ENCODE data around the gene CORO2B.

DNA sequence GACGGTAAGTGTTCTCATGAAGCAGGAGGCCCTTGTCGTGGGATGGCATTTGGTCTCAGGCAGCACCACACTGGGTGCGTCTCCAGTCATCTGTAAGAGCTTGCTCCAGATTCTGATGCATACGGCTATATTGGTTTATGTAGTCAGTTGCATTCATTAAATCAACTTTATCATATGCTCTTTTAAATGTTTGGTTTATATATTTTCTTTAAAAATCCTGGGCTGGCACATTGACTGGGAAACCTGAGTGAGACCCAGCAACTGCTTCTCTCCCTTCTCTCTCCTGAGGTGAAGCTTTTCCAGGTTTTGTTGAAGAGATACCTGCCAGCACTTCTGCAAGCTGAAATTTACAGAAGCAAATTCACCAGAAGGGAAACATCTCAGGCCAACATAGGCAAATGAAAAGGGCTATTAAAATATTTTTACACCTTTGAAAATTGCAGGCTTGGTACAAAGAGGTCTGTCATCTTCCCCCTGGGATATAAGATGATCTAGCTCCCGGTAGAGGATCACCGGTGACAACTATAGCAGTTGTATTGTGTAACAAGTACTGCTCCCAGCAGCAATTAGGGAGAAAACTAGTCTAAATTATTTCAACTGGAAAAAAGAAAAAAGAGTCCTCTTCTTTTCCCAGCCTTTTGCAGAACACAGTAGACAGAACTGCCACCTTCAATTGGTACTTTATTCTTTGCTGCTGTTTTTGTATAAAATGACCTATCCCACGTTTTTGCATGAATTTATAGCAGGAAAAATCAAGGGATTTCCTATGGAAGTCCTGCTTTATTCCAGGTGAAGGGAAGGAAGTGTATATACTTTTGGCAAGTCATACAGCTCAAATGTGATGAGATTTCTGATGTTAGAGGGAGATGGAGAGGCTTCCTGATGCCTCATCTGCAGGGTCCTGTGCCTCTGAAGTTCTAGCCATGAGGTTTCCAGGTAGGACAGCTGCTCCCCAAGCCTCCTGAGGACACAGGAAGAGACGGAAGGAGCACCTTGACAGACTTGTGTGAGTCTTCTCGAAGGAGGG is 62.8 kb downstream of the AAGAB start:
- CAGE, long polyA plus RNA = no peak
- RRBS = no CpG with 5 or more reads among the region's 9 CpGs

DNA sequence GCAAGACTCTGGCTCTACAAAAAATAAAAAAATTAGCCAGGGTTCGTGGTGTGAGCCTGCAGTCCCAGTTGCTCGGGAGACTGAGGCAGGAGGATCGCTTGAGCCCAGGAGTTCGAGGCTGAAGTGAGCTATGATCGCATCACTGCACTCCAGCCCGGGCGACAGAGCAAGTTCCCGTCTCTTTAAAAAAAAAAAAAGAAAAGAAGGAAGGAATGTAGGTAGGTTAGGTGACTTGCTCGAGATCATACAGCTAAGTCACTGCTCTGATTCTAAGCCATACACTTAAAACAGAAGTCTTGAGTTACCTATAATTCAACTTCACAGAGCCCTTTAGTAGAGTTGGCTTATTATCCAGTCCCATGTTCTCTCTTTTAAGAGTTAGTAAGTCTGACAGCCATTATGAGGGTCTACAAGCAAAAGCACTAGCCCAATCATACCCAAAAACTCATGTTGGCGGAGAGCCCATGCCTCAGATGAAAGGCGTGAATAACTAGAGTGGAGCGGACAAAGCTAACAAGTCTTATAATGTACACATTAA is 819 bp downstream of the AAGAB start:
- CAGE, long polyA plus RNA = no peak
- RRBS = no CpG with 5 or more reads among the region's 12 CpGs

DNA sequence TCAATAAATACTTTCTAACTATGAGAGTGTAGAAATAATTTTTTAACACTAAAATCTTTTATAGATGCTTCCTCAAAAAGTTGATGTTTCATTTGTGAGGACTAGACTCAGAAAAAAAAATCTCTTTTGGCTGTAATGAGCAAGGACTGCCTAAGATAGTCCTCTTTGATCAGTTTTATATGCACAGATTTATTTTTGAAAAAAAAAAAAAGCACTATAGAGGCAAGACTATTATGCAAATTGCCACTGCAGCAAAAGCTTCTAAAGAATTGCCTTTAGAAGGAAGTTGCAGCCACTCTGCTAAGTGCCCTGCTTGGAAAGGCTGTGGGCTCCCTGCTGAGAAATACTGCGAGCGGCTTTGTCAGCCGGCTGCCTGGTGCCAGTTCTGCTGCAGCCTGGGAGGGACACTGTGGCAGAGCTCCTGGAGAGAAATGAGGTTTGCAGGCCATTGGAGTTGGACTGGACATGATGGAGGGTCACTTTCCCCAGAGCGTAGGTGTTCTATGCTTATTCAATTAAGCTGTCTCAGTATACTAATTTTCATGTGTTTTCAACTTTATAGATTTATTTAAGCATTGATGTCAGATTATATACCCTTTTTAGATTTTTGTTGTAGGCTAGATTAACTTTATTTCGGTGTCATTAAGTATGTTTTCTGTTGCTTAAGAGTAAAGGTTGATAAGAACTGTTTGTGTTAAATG is 6.4 kb downstream of the MAP2K5 start:
- CAGE, long polyA plus RNA = no peak
- RRBS = no CpG with 5 or more reads among the region's 5 CpGs

GRCh38 chr15:67571116-67571586 is 28.6 kb downstream of the MAP2K5 start:
- CAGE, long polyA plus RNA = no peak
- RRBS = no CpG with 5 or more reads among the region's 2 CpGs

DNA sequence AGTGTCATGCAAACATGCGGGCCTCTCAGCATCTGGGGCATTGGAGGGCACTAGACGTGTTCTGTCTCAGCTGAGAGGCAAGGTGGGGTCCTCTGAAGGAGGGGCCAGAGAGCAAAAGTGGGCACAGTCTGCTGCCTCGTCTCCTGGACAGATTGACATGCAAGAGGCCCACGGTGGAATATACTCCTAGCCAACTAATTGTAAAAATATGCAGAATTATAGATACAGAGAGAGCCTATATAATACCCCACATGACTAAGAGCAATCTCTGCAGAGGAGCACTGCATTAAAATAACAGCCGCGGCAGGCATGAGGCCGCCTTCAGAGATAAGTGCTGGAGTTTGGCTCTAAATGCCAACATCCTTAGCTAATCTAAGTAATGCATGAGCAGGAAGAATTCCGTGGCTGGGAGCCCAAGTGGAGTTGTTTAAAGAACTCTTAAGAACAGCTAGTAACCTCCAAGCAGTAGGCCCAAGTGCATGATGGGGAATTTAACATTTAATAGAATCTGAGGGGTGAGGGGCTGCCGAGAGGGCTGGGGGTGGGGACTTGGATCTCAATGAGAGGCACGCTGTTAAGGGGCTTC is 102.4 kb downstream of the SKOR1 start:
- CAGE, long polyA plus RNA = no peak
- RRBS = no CpG with 5 or more reads among the region's 10 CpGs

DNA sequence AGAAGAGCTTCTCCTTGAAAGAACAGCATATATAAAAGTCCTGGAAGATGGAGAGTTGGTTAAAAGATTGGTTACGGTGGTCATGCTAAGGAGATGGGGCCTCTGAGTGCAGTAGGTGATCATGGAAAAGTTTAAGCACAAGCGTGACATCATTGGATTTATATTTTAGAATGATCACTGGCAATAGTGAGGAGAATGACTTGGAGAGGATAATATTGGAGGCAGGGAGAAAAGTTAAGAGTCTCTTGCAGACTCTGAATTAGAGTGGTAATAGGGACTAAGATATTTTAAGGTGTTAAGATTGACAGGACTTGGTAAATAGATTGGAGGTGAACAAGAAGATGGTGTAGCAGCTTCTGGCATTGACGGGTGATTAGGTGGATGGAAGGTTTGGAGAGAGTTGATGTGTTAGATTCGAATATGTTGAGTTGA is 19.6 kb downstream of the PIAS1 start:
- CAGE, long polyA plus RNA = no peak
- RRBS = no CpG with 5 or more reads among the region's 4 CpGs

DNA sequence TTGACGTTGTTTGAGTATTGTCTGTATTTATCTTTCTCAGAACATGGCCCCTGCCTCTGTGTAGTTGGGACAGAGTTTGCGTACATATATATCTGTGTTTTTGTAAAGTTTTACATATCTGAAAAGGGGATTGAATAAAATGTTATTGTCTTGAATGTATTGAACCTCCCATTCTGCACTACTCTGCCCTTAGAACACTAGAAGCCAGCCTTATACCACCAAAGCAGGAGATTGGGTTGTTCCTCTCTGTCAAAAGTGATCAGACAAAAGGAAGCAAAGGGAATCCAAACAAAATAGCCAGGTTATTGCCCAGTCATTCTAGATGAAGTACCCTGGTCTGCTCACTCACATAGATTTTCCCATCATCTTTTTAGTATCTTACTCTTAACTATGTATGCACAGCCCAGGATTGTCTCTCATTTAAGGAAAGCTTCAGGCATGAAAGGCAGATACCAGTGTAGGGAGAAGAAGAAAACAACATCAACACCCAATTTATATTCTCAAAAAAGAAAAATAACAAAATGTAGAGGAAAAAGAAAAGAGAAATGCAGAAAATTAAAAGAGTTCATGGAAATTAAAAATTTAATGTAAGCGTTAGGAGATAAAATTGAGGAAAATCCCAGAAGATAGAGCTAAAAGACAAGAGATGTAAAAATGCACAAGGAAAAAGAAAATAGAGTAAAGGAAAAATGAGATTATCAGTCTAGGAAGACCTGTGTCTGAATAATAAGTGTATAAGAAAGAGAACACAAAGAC is 27.1 kb downstream of the PIAS1 start:
- CAGE, long polyA plus RNA = no peak
- RRBS = no CpG with 5 or more reads among the region's 3 CpGs

DNA sequence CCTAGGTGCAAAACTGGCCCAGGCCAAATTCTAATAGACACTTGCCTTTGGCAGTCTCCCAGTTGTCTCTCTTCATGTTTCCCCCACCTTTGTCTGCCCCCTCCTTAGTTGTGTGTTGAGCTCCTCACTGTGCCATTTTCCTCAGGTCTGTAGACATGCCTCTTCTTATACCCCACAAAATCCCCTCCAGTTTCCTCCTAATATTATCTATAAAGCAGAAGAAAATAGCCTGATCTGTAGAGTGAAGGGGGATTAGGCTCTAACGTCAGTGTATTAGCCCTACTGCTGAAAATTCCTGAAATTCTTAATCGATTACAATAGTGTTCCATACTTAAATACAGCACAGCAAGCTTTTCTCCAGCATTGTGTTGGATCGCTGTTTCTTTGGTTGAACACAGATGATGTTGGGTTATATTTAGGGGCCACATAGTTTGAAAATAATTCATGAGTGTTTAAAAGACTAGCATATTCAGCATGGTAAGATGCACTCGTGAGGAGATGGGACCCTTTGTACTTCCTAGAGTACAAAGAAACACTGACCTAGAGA is 52.5 kb downstream of the PIAS1 start:
- CAGE, long polyA plus RNA = no peak
- RRBS = no CpG with 5 or more reads among the region's 4 CpGs

DNA sequence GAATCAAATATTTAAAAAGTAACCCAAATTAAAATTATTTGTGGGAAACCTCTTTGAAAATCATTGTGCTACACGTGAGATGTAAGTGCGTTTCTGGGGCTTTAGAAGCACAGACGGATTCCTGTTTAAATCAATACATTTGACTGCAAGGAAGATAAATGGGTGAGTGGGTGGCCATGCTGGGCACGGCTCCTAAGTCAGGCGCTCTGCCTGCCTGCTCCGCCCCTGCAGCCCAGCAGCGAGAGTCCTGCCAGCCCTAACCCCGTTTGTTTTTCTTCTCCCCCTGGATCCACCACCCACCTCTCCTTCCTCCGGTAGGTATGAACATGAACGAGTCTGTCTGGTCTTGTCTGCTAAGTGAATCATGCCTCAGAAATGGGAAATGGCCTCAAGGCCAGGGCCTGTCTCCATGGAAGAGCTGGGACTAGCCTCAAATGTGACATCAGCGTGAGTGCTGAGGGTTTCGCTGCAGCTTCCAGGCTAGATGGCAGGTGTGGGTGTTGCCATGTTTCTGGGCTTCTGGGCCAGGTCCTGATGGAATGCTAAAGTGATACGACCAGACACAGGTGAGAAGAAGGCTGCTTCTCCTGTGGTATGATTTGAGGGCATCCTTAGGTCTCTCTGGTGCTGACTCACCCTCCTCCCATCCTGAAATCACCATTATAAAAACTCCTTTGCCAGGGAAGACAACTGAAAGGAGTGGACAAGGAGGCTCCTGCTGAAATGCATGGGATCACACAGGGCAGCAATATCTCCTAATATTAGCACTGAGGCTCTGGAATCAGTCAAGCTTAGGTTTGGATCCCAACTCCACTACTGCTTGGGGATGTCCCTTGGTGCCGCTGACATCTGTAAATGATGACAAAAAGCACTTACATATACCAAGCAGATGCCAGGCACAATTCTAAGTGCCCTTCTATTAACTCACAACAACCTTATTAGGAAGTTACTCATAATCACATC is 5.5 kb upstream of the FEM1B start:
- CAGE, long polyA plus RNA = no peak
- RRBS = no CpG with 5 or more reads among the region's 14 CpGs

GRCh38 chr15:68284698-68285101 is 7.2 kb downstream of the FEM1B start:
- CAGE, long polyA plus RNA = no peak
- RRBS = no CpG with 5 or more reads among the region's 5 CpGs

- CAGE, long polyA plus RNA = no peak
- RRBS = no CpG with 5 or more reads among the region's 6 CpGs
Measured at GRCh38 chr15:68492684-68493317, 60.8 kb upstream of the ITGA11 start.

DNA sequence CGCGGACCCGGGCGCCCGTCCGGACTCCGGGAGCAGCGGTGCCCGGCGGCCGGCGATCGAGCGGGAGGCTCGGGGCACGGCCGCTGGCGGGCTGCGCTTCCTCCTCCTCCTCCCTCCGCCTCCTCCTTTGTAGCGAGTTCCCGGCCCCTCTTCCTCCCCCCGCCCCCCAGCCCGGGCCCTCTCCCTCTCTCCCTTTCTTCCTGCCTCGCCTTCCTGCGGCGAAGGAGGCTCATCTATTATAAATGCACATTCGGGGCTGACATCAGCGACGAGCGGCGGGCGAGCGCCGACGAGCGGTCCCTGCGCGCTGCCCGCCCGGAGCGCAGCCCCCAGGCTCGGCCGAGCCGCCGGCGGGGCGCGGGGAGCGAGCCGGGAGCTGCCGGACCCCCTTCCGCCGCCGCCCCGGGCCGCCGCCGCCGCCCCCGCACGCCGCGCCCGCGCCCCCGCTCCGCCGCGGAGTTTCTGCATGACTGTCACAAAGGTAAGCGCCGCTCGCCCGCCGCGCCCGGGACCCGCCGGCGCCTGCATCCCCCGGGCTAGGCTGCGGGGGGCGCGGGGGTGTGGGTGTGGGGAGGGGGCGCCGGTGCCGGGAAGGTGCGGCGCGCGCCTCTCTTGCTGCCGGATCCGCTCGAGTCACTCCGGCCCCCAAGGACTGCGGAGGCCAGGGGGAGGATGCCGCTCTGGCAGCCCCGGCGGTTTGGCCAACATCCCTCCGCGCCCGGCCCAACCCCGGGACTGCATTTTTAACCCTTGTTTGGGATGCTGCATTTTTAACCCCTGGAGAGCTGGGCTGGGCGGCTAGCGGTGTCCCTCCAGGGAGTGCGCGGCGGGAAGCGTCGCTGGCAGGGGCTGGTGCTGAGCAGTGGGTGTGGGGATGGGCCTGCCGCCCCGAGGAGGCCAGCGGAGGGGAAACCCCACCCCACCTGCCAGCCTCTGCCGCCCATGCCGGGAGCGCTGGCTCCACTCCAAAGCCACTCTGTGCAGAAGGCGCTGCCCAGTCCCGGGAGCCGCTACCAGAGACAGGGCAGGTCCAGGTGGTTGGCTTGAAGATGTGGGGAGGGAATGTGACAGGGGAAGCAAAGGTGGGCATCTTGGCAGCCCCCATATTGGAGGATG is at the start of gene CORO2B:
Gene CORO2B (plus strand): TSS at position 197 of the 1,116 bp plus-strand sequence.
- CAGE, long polyA plus RNA = no peak
- RRBS = 2% methylated on average over 44 of the region's 119 CpGs

GRCh38 chr15:68614299-68615581 is 35.9 kb downstream of the CORO2B start:
- CAGE, long polyA plus RNA = no peak
- RRBS = 37% methylated on average over 3 of the region's 20 CpGs

- CAGE, long polyA plus RNA = no peak
- RRBS = no CpG with 5 or more reads among the region's 3 CpGs
Measured at GRCh38 chr15:68637923-68638439, 59.2 kb downstream of the CORO2B start.

GRCh38 chr15:68834023-68834522 is 13.4 kb upstream of the ANP32A start:
- CAGE, long polyA plus RNA = no peak
- RRBS = 30% methylated on average over 3 of the region's 5 CpGs

GRCh38 chr15:69045682-69046309 is 31.3 kb downstream of the NOX5 start:
- CAGE, long polyA plus RNA = no peak
- RRBS = no CpG with 5 or more reads among the region's 10 CpGs

DNA sequence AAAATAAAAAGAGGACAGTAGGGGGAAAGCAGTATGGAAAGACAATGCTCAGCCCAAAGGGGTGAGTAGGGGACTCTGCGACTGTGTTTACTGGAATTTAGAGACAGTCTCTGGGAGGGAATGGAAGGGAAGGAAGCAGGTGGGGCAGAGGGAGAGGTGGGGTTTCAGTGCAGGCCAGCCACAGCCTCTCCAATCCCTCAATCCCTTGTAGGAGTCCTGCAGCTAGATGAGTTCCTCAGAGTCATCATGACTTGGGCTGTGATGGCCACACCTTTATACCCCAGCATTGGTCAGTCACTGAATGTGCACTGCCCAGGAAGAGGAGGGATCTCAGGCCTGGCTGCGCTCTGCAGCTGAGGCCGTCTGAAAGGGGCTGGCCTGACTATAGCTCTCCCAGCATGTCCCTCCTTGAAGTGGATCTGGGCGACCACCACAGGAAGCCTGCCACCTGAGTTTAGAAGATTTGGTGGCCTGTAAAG is 67.3 kb upstream of the GLCE start:
- CAGE, long polyA plus RNA = no peak
- RRBS = no CpG with 5 or more reads among the region's 4 CpGs

- CAGE, long polyA plus RNA = no peak
- RRBS = no CpG with 5 or more reads among the region's 2 CpGs
Measured at GRCh38 chr15:69128849-69129397, 31.5 kb upstream of the GLCE start.

DNA sequence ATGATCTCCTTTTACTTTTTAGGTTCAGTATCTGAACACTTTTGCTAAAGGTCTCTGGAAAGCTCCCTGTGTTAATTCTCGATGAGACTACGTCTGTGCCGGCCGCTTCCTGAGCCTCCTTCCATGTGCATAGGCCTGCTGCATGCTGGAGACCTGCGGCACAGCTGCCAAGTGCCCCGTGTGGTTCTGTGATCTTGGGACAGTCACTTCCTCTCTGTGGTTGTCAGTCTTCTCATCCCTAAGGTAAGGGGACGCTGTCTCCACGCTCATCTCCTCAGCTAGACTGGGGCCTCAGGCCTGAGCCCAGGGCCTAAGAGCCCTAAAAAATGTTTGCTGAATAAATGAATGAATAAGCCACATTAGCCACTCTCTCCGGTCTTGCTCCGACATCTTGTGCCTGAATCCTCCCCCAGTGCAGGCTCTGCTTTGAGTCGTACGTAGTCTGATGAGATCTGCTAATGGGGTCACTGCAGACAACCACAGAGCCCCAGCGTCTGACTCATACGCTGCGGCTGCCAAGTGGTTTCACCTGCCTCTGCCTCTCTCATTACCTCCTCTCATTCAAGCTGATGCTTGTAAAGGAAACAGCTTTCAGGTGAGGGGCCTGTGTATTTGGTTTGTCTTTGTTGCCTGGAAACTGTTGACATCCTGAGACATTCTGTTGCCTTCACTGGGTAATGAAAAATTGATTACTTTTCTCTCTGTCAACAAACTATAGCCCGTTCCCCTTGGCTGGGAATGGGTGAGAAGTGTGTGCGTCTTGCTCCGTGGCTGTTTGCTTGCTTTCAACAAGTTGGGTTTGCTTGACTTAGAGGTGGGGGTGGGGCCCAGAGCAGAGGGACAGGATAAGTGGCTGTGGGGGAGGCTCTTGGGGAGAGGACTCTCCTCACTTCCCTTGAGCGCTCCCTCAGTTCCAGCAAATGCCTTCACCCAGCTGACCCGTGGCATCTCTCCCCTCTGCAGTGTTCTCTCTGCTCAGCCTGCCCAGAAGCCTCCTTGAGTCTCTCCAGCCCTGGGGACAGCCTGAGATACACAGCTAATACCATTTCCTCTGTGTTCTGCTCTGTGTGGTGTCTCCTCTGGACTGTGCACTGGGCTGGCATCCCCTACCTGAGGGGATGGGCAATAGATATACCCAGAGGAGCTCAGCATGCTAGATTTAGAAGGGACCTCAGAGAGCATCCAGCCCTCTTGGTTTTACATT is 15.9 kb downstream of the RPLP1 start:
- CAGE, long polyA plus RNA = no peak
- RRBS = no CpG with 5 or more reads among the region's 20 CpGs

DNA sequence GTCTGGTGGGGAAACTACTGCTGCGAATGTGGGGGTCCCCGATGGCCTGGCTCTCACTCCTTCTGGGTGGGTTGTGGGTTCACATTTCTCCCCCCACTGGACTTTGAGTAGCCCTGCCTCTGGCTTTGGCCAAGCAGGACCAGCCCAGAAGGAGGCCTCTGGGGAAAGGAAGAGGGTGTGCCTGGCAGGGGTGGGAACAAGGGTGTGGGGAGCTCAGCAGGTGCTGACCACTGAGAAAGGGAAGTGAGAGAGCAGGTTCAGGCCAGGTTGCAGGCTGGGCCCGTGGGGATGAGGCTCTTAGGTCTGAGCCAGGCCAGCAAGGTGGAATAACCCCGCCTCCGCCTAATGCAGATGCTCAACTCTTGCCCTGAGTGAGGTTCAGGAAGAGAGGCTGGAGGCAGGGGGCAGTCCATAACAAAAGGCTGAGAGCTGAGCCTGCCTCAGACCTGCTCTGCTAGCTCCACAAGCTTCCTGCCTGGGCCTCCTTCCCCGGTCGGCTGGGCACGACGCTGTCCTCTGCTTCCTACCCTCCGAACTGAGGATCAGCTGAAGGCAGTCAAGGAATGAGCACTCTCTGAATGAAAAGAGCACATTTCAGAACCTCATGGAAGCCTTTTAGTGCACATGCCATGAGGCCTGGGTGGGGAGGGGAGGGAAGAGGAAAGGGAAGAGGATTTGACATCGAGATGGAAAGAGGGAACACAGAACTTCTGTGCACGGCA is 82.7 kb downstream of the TLE3 start:
- CAGE, long polyA plus RNA = no peak
- RRBS = no CpG with 5 or more reads among the region's 12 CpGs

Data from BJ (cell line).